Melanocyte of skin (primary cell): ENCODE results near the gene GRAMD2A.

- CAGE, long polyA plus RNA, 2 experiments: no peak in any of the 2 experiments
Observed at GRCh38 chr15:72169304-72169901, 28.2 kb downstream of the GRAMD2A start.

DNA sequence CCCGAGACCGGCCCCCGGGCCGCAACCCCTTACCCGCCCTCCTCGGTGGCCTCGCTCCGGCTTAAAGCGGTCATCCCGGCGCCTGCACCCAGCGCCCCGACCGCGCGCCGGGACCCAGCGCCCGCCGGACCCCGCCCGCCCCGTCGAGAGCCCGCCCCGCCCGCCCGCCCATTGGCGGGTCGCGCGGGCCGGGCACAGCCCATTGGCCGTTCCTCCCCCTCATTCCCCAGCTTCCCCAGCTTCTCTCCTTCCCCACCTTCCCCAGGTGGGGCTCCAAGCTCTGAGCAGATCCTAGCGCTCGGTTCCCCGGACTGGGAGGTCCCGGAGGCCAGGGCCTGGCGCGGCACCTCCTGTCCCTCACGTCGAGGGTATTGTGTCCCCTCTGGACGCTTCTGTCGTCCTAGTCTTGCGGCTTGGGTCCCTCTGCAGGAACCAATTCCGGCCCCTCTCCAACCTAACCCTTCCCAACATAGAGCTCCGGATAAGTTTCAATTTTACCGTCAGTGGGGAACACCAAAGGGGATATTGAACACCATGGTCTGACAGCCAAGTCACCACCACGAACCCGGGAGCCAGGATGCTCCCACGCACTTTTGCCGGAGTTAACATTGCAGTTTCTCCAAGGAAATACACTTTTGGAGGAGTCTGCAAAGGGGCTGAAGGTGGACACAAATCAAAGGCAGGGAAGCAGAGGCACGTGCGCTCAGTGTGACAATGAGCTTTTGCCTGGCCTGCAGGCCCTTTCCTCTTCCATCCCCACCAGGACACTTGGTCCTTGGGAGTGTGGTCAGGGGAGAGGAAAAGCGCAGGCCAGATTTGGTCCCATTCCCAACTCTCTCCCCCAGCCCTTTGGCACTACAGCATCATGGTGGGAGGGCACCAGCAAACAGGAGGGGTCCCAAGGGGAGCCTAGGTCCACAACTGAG lies at the start of gene GRAMD2A:
Gene GRAMD2A (minus strand): TSS at position 90 of the 926 bp plus-strand sequence.
- CAGE, long polyA plus RNA, 2 experiments: no peak in any of the 2 experiments

DNA sequence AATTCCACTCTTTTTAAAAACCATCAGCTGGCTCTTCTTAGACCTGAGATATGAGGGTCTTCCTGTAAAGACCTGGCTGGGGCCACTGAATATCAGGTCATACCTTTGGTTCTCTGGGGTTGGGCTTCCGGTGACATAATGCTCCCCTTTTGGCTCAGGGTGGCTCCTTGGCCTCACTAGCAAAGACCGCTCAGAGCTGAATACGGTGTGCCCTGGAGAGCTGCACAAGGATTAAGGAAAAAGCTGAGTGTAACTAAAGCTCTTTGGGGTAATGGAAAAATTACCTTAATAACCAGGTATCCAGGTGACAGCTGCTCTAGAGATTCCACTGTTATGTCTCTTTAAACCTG lies 9.9 kb downstream of the PKM start:
- CAGE, long polyA plus RNA, 2 experiments: no peak in any of the 2 experiments

DNA sequence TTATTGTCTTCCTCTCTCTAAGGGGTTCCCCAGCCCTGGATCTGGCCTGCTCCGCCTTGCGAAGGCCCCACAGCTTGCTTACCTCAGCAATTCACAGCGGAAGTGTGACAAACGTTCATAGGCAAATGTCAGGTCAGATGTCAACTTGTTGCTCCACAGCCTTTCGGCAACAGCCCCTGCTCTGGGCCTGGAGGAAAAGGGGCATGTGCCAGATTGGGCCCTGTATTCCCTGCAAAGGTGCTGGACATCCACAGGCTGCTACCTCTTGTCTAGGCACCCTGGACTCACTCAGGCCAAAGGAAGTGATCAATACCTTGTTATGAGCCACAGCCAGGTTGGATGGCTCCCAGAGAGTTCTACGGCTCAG lies 25.4 kb upstream of the CELF6 start:
- CAGE, long polyA plus RNA, 2 experiments: no peak in any of the 2 experiments

DNA sequence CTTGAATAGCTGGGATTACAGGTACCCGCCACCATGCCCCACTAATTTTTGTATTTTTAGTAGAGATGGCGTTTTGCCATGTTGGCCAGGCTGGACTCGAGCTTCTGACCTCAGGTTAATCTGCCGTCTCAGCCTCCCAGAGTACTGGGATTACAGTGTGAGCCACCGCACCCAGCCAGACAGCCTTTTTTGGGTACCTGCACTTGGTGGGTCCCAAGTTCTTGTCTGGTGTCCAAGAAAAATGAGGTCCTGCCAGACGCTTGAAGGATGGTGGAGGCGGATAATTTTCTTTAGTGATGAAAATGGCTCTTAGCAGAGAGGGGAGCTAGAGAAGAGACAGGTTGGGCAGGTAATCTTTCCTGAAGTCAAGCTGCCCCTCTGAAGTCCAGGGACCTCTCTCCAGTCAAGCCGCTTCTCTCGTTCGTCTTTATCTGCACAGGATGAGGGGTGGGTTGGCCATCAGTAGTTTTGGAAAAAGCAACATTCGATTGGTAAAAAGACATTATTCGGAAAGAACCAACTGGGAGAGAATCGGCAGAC lies 30.1 kb downstream of the ARIH1 start:
- CAGE, long polyA plus RNA, 2 experiments: no peak in any of the 2 experiments

DNA sequence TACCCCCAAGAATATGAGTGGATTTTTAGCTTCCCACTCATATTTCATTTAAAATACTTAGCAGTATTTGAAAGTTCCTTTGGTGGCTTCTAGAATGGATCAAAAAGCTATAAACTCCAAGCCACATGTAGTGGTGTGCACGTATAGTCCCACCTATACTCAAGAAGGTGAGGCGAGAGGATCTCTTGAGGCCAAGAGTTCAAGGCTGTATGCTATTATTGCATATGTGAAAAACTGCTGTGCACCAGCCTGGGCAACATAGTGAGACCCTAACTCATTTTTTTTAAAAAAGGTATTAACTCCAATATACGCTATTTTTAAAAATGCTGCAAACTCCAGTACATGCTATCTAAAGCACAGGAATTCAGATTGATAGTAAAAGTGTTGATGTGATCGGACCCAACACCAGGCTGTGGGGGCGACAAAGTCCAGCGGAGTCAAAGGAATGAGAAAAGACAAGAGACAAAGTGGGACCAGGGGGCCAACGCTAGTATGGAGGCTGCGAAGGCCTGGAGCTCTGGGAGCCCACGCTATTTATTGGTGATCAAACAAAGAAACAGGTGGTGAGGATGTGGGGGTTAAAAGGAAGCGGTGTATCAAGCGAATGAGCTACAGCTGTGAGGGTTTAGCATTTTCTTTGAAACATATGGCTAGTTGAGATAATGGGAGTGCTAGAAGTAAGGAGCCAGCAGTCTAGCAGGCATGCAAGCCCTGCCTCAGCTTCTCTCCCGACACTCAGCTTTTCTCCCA lies 66.6 kb downstream of the ARIH1 start:
- CAGE, long polyA plus RNA, 2 experiments: no peak in any of the 2 experiments

DNA sequence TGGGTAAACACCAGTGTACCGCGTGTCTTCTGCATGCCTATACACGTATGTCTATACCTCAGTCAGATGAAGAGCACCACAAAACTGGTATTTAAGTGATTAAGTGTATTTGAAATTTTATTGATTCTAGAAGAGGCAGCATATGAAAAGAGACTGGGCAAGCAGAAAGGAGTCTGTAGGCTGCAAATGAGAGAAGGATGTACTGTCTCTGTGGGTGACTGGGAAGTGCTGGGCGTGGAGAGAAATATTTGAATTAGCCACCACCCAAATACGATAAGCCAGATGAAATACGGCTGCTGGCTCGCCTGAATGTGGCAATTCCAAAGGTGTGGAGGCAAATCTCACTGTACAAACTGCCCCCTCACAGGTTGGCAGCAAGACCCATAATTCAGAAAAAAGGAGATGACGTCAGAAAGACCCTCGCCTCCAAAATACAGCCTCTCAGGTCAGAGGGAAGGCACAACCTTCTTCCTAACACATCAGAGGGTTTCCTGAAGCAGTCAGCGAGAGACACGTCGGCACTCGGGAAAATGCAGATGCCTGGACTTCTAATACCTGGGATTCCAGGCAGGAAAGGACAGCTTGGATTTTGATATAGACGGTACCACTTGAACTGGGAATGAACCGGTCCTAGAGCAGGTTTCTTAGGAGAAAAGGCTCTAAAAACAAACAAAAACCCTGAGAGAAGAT lies 53.3 kb upstream of the NEO1 start:
- CAGE, long polyA plus RNA, 2 experiments: no peak in any of the 2 experiments

GRCh38 chr15:73072492-73073212 lies 20.4 kb downstream of the NEO1 start:
- CAGE, long polyA plus RNA, 2 experiments: no peak in any of the 2 experiments

DNA sequence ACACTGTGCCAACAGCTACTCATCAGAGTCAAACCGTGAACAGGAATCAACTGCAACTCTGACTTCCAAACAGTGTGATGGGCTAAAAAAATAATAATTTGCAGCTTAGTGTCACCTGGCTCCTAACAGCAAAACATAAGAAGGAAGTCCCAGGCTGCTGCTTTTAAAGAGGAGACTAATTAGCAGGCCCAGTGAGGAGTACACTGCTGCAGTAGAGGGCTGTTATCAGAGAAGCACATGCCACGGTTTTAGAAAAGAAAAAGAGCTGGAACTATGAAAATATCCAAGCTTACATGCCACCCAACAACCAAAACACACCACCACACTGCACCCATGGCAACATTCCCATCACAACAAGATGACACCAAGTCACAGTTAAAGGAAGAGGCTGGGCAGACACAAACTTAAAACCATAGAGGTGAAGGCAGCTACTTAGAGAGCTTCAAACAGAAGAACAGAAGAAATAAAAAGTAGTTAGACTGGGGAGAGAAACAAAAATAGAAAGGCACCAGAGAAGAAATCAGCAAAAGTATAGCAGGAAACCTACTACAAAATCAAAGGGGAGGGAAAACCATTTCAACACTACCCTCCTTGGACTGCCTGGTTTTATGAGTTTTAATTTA lies 37.0 kb downstream of the NPTN start:
- CAGE, long polyA plus RNA, 2 experiments: no peak in any of the 2 experiments

GRCh38 chr15:73685569-73686254 lies 1.5 kb downstream of the CD276 start:
- CAGE, long polyA plus RNA, 2 experiments: no peak in any of the 2 experiments

GRCh38 chr15:73689258-73689539 lies 5.0 kb downstream of the CD276 start:
- CAGE, long polyA plus RNA, 2 experiments: no peak in any of the 2 experiments

DNA sequence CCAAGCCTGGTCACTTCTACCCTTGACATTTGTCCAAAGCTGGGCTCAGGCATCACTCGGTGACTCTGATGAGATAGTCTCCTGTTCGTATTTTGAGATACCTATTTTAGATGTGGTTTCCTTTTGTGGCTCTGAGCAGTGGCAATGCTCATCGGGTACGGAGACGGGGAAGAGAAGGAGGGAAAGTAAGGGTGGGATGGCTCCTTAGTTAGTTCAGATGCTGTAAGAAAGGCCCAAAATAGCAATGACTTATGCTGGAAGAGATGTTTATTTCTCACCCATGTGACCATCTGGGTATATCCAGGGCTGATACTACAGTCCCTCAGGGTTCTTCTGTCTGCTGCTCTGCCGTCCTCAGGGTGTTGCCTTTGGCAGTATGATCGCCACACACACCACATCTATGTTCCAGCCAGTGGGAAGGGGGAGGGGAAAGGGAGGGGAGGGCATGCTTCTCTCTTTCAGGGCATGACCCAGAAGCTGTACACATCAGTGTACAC lies 10.1 kb downstream of the CD276 start:
- CAGE, long polyA plus RNA, 2 experiments: no peak in any of the 2 experiments

DNA sequence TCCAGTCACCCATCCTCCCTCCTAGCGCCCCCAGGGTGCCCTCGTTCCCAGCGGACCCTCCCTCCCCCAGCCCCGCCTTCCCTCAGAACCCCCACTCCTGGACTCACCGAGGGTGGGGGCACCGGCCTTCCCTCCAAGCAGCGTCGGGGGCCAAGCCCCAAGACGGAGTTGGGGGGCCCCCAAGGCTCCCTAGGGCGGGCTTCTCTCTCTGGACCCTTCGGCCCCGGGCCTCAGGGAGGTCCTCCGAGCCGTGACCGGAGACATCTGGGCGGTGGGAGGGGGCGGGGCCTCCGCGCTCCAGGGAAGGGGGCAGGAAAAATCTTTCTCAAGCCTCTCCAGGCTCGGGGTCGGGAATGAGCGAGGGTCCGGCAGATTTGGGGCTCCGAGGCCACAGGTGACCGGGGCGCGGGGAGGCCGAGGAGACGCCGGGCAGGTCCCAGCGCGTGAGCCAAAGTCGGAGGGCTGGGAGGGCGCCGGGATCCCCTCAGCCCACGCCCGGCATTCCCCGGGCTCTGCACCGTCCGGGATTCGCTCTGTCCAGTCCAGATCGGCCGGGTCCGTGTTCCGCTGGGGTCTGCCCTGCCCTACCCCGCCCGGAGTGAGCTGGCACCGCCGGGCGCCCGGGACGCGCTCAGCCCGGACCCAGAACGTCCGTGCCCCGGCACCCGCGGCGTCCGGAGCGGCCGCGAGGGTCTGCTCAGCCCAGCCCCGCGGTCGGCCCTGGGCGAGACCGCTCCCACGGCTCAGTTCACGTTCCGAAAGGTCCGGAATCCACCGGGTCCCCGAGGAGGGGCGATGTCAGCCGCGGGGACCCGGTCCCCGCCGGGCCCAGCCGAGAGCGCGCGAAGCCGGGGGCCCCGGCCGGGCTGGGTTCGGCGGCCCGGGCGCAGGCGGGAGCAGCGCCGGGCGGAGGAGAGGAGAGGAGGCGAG lies 883 bp downstream of the INSYN1 start:
- CAGE, long polyA plus RNA, 2 experiments: no peak in any of the 2 experiments

DNA sequence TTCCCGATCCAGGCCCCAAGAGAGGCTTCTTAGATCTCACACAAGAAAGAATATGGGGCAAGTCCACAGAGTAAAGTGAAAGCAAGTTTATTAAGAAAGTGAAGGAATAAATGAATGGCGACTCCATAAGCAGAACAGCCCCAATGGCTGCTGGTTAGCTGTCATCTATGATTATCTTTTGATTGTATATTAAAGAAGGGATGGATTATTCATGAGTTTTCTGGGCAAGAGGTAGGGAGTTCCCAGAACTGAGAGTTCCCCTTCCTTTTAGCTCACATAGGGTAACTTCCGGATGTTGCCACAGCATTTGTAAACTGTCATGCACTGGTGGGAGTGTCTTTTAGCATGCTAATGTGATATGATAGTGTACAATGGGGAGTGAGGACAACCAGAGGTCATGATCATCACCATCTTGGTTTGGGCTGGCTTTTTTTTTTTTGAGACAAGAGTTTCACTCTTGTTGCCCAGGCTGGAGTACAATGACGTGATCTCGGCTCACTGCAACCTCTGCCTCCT lies 5.8 kb upstream of the LOXL1 start:
- CAGE, long polyA plus RNA, 2 experiments: no peak in any of the 2 experiments

- CAGE, long polyA plus RNA, 2 experiments: no peak in any of the 2 experiments
Observed at GRCh38 chr15:73921601-73922087, 4.6 kb upstream of the LOXL1 start.

GRCh38 chr15:73924227-73924844 lies 1.9 kb upstream of the LOXL1 start:
- CAGE, long polyA plus RNA, 2 experiments: no peak in any of the 2 experiments

- CAGE, long polyA plus RNA, 2 experiments: no peak in any of the 2 experiments
Observed at GRCh38 chr15:73972804-73973327, 19.2 kb downstream of the STOML1 start.

DNA sequence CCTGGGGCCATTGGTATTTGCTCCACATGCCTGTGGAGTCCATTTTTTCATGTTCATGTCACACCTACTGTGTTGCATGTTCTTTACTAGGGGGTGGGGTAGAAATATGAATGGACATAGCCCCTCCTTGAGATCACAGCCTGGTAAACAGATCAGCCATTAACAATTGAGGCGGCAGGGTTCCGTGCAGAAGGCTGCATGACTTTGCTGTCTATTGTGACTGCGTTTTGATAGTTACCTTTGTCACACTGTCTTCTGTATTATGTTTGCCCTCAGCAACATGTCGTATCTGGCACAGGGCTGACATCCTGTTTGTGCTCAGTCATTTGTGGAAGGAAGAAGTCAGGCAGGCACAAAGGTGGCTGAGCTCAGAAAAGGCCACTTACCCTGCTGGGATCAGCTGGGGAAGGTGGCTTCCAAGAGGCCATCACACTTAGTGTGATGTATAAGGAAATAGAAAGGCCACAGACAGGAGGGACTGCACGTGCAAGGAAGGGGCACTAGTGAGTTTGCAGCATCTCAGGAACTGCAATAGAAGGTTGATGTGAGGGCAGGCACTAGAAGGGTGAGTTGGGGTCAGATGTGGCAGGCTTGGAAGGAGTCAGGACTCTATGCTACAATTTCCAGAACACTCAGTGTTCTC lies 13.3 kb downstream of the PML start:
- CAGE, long polyA plus RNA, 2 experiments: no peak in any of the 2 experiments

DNA sequence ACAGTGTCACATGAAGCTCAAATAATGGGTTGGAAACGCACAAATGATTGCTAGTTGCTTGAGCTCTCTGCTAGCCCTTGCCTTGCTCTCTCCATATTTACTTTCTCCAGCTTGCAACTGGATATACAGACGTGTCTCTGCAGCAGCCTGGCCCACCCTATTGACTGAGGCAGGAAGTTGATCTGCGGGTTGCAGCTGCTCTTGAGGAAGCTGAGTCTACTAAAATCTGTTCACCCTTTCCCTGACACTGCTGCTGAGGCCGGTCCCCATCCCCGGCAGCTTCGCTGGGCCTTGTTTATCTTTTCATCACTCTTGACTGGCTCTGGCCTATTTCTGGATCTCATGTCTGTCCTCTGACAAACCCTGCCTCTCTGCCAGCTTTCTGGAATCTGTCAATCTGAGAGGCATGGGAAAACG lies 16.6 kb upstream of the ISLR start:
- CAGE, long polyA plus RNA, 2 experiments: no peak in any of the 2 experiments

DNA sequence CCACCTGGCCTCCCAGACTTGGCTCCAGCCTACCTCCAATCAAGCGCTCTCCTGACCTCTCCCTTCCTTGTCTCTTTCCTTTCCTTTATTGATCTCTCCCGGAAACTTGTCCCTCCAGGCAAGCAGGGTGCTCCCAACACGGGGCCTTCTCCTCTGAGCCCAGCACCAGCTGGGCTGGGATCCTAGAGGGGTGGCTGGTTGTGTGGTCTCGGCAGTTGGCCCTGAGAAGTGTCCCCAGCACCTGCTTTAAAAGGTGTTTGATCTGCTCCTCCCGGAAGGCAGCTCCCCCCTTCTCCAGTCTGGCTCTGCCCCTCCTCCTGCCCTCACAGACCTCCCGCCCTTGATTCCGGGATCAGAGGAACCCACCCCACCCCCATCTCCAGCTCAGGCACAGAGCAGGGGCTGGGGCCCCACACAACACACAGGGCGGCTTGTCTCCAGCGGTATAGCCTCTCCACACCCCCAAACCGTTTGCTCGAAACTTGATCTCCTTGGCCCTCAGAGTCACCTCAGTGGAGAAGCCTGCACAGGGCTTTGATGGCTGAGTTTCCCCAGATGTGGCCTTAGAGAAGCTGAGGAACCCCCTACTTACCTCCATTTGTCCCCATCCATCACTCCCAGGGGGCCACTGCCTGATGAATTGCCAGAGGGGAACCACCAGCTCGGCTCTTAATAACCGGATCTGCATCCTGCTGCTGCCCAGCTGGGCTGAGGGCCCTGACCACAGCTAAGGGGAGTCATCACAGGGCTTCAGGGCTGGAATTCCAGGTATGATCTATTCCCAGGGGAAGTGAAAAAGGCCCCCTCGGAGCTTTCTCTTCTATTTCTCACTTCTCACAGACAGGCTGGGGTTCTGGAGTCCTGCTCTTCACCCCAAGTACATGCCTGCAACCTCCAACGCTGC lies 6.4 kb upstream of the STRA6 start:
- CAGE, long polyA plus RNA, 2 experiments: no peak in any of the 2 experiments